Endometrial microvascular endothelial cells (primary cell): ENCODE measurements around a stretch of chr6.

GRCh38 chr6:3911768-3912636 lies 62.8 kb downstream of the FAM50B start:
- RAMPAGE, long total RNA: start-site peak on the minus strand at chr6:3911995-3912003, 22 and 15 reads in 2 replicates

- RAMPAGE, long total RNA: no peak
These were observed 78.9 kb downstream of the FAM50B start for GRCh38 chr6:3928089-3928452.

DNA sequence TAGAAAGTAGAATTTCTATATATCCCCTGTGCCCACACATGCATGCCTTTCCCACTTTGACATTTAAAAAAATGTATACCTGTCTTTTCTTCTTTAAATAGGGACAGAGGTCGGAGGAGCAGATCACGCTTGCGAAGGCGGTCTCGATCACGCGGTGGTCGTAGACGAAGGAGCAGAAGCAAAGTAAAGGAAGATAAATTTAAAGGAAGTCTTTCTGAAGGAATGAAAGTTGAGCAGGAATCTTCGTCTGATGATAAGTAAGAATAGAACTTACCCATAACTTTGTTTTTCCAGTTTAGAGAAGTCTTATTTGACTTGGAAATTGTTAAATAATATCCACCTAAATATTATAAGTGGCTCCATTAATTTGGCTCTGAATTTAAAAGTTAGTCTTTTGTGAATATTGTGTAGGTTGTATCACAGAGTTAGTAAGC lies 19.6 kb downstream of the PRPF4B start:
- RAMPAGE, long total RNA: no peak

DNA sequence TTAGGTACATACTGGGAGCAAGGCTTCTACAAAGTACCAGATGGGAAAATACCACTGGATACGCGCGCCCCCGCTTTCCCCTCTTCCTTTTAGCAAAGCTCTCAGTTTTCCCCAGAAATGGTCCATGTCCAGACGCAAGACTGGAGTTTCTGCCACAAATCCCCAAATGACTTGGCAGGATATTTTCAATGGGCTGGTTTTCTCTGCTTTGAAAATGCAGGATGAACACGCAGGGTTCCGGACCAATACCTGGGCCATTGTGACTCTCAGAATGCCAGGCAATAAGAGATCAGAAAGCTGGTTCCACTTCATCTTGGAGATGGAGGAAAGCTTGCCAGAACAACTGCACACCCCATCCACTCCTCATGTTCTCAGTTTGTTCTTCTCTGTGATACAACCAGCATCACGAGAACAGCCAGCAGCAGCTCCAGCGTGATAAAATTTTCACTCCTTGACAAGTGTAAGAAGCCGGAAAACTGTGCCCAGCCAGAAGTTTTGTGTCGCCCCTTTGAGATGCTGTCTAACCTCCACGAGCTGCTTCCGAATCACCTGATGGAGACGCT lies 8.3 kb upstream of the FAM217A start:
- RAMPAGE, long total RNA: no peak

DNA sequence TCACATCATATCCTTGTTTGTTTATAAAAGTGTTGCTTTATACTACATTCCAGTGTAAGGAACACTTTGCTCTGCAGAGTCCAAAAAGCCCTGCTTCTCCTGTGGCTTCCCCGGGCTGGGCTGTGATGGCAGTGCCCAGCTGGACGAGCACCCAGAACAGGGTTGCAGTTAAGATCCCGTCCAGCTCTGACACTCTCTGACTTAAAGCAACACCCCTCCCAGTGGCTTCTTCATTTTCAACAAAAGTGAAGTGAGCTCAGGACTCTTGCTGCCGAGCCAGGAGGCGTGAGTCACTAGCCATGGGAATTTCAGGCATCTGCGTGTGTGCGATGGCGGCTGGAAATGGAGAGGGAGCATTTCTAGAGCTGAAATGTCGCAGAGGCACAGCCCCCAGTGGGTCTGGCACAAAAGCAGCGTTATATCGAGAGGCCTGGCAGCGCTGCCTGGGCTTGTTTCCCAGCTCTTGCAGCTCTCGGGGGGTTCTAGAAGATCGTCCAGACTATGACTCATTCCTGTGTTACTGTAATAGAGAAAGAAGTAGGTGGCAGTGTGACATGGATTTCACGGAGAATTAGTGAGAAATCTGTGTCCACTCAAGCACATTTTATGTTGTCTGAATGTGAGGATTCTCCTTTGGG lies 216.5 kb upstream of the ECI2 start:
- RAMPAGE, long total RNA: no peak

- RAMPAGE, long total RNA: no peak
These were observed 267.3 kb upstream of the ECI2 start for GRCh38 chr6:4402435-4403223.

DNA sequence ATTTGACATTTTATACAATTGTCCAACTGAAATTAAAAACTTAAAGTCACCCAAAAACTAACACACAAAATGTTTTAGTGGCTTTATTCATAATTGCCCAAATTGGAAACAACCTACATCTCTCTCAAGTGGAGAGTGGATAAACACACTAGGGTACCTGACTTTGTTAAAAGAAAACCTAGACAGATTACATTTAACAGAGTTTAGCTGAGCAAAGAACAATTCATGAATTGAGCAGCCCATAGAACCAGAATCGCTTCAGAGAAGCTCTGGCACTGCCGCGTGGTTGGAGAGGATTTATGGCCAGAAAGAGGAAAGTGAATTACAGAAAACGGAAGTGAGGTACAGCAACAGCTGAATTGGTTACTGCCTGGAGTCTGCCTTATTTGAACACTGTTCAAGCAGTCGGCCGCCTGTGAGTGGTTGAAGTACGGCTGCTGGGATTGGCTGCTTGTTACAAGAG lies 253.9 kb upstream of the CDYL start:
- RAMPAGE, long total RNA: no peak

GRCh38 chr6:4615873-4616221 lies 160.4 kb upstream of the CDYL start:
- RAMPAGE, long total RNA: no peak

GRCh38 chr6:4901538-4902187 lies 102.2 kb downstream of the RPP40 start:
- RAMPAGE, long total RNA: no peak

- RAMPAGE, long total RNA: no peak
These were observed 28.9 kb upstream of the RPP40 start for GRCh38 chr6:5032724-5033151.

GRCh38 chr6:5067976-5068731 lies 17.0 kb upstream of the PPP1R3G start:
- RAMPAGE, long total RNA: no peak

DNA sequence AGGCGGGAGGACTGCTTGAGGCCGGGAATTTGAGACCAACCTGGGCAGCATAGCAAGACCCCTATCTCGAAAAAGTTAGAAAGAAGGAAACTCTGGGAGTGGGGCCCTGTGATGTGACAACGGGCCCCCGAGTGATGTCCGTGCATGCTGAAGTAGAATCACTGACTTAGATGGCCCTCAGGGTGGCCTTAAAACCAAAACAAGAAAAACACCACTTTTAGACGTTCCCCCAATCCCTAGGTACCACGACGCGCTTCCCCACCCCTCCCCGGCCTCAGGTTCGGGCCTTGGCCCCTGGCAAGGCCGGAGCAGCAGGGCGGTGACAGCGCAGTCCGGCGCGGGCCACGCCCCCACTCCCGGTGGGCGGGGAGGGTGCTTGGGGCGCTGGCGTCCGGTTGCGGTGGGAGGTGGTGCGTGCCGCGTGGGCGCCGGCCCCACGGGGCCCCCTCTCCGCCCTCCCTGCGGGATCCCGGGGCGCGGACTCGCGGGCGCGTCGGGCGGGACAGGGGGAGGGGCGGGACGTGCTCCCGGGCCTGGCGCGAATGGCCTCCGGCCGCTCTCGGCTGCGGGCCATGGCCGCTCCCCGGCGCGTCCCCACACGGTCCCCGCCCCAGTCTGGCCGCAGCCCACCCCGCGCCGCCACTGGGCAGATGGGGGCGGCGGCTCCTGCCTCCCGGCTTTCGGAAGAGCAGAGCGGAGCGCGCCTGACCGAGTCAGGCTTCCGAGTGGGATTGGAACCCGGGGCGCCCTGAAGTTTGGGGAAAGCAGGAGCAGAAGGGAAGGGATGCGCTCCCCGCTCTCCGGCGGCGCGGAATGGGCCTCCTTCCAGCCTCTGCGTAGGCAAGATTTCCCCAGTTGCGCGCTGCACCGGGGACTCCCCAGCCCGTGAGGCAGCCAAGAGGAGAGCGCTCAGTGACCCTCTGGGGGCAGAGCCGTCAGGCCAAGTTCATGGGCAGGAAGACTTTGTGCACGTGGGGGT lies 815 bp upstream of the PPP1R3G start:
- RAMPAGE, long total RNA: no peak

DNA sequence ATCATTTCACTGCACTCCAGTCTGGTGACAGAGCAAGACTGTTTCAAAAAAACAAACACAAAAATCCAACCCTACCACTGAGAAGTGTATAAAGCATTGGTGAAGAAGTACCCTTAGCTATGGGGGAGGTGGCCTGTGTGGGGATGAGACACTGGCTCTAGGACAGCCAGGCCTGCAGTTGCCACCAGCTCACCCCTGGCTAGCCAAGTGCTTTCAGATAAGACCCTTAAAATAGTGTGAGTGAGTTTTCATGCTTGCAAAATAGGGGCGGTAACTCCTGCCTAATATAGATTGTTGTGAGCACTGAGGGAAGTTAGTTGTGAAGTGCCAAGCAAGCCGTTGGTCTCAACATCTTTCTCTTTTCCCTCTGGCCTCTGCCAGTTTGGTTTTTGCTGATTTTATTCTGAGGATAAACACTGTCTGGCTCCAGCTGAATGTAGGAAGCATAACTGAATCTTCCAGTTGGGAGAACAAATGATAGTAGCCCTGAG lies 11.3 kb downstream of the PPP1R3G start:
- RAMPAGE, long total RNA: no peak

- RAMPAGE, long total RNA: no peak
These were observed 36.3 kb downstream of the PPP1R3G start for GRCh38 chr6:5121204-5122012.

GRCh38 chr6:5616665-5617201 lies 355.4 kb downstream of the FARS2 start:
- RAMPAGE, long total RNA: no peak

- RAMPAGE, long total RNA: no peak
These were observed 282.8 kb downstream of the NRN1 start for GRCh38 chr6:5723675-5724663.

GRCh38 chr6:5936077-5936505 lies 70.6 kb downstream of the NRN1 start:
- RAMPAGE, long total RNA: no peak

DNA sequence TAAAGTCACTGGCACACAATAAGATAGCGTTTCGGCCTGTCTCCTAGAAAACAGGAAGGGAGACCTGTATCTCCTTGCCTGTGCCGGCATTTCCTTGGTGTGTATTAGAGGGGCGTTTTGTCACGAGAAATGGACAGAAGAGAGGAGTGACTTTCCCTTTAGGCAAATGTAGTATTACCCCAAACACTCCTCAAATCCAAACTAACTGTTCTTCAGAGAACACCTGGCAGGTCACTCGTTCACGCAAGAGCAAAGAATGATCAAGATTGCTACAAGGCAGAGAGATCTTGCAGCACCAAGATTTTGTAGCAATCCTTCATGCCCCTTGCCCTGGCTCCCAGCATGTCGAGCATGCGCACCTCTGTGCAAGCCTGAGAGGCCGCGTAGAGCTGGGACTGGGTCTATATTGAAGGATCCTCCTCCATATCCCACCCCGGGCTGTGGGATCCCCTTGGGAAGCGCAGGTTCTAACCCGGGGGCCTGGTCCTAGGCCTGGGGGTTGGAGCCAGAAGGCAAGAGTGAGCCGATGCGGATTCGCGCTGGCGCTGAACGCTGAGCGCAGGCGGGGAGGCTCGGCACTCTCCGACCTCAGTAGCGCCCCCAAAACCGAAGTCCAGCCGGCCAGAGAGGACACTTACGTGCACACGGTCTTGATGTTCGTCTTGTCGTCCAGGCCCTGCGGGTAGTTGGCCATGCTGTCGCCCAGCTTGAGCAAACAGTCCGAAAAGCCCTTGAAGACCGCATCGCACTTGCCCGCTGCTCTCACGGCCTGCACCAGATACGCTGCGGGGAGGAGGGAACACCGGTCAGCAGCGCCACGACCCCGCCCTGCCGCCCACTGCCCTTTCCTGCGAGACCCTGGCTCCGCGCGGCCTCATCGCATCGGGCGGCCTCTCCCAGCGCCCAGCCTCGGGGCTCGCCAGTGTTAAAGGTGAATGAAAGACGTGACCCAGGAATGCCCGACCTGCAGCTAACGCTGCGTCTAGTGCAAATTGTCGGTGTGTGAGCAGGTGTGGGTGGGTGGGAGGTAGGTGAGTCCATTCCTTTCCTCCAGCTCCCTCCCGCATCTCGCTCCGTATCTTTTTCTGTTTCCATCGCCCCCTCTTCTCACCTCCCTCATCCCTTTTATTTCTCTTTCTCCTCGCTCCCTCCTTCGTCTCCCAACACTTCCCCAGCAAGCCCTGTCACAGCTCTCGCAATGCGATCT lies 4.6 kb downstream of the NRN1 start:
- RAMPAGE, long total RNA: no peak

GRCh38 chr6:6007170-6007836 lies 578 bp upstream of the NRN1 start:
- RAMPAGE, long total RNA: no peak

- RAMPAGE, long total RNA: no peak
These were observed 141.4 kb upstream of the NRN1 start for GRCh38 chr6:6148156-6148430.